LNCaP clone FGC (cell line): ENCODE measurements around a stretch of chr13.

- RRBS, 2 experiments = no CpG with 5 or more reads among the region's 6 CpGs
Measured at GRCh38 chr13:24606015-24606385, 74.2 kb upstream of the ATP12A start.

DNA sequence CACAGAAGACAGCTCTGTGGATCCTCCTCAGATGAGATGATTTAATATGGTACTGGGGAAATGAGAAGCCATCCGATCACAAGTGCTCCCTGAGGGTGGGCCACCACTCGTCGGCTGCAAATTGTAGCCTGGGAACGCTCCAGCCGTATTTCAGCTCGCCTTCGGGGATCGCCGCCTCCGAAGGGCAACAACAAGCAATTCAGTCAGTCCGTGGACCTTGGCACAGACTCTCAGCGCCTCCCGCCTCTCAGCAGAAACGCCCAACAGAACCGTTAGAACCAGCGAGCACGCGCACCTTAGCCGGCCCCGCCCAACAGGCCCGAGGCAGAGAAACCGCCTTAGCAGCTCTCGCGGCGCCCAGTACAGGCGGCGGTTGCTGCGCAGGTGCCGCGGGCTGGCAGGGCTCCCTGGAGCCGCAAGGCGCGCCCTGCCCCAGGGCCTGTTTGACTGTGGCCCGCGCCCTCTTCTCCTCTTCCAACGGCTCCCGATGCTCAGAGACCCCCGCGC, 78.1 kb upstream of the PABPC3 start:
- RRBS, 2 experiments = no CpG with 5 or more reads among the region's 39 CpGs

GRCh38 chr13:25018308-25019204, 77.4 kb upstream of the PABPC3 start:
- RRBS, 2 experiments = 28 to 51% methylated on average over 5 of the region's 68 CpGs

GRCh38 chr13:25489174-25489818, 117.5 kb downstream of the ATP8A2 start:
- RRBS, 2 experiments = no CpG with 5 or more reads among the region's 17 CpGs

GRCh38 chr13:26214655-26215874, 7.0 kb downstream of the RNF6 start:
- RRBS, 2 experiments = no CpG with 5 or more reads among the region's 22 CpGs

DNA sequence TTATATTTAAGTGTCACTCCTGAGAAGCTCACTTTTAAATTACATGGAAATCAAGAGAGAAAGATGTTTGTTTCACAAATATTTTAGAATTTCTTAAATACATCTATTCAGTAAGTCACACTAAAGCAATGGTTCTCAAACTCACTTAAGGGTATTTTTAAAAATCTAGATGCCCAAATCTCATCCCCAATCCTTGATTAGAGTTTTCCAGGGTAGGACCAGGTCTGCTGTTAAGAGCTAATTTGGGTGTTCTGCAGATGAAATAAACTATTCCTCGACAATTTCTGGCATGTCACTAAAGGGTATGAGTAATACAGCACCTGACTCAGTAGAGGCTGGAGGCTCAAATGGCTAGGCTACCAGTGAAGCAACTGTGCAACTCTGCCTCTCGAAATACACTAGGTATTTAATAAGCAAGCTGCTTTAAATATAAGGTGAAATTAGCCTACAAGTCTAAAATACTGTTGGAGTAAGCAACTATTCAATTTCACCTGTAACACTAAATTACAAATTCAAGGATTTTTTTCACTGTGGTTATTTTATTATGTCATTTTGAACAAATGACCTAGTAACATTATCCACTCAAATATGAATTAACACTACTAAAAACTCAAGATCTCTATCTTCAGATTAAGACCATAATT, 1.6 kb downstream of the RNF6 start:
- RRBS, 2 experiments = no CpG with 5 or more reads among the region's 2 CpGs

- RRBS, 2 experiments = no CpG with 5 or more reads among the region's 7 CpGs
Measured at GRCh38 chr13:26255057-26255243, 1.0 kb downstream of the CDK8 start.

GRCh38 chr13:26956176-26956457, 195.5 kb upstream of the GPR12 start:
- RRBS, 2 experiments = no CpG with 5 or more reads among the region's 1 CpG

- RRBS, 2 experiments = no CpG with 5 or more reads among the region's 2 CpGs
Measured at GRCh38 chr13:26957233-26957677, 196.7 kb upstream of the GPR12 start.

DNA sequence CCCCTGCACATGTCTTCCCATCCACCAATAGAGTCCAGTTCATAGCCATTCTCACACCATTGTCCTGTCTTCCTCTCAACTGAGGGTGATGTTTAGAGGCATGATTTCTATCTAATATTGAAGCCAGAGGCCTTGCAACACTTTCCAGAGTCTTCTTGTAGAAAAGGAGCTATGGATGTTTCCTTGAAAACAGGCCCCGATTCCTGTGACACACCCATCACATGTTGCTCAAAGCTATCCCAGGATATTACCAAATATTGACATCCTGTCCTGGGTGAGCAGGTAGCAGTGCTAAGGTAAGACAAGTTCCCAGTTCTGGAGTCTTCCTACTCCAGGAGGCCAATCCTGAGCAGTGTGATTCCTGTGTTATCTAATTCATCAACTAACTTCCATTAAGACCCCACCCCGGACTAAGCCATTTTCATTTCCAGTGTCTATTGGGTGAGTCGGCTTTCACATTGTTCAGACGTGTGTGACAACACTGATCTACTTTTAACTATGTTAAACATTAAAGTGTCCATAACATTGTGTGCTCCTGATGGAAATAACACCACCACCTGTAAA, 201.1 kb downstream of the USP12 start:
- RRBS, 2 experiments = no CpG with 5 or more reads among the region's 4 CpGs

- RRBS, 2 experiments = no CpG with 5 or more reads among the region's 29 CpGs
Measured at GRCh38 chr13:27034338-27035375, 137.0 kb downstream of the USP12 start.

DNA sequence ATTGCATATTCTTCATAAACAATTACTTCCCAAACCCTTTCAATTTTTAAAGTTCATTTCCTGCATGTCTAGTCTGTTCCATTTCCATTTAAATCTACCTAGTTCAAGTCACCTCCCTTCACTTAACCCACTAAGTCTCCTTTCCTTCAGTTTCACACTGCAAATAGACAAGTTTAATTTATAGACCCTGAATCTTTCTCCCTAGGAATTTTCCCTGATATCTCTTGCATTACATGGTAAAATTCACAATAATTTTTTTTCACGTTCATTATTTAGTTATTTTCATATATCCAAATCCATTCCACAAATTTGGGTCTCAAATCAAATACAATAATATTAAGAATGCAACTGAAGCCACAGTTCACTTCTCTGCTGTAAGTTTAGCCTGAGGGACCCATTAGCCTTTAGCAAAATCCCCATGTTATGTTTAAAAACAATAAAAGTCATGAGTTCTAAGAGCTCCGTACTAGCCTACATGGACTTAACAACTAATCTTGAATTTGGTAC, 72.1 kb downstream of the USP12 start:
- RRBS, 2 experiments = no CpG with 5 or more reads among the region's 2 CpGs

DNA sequence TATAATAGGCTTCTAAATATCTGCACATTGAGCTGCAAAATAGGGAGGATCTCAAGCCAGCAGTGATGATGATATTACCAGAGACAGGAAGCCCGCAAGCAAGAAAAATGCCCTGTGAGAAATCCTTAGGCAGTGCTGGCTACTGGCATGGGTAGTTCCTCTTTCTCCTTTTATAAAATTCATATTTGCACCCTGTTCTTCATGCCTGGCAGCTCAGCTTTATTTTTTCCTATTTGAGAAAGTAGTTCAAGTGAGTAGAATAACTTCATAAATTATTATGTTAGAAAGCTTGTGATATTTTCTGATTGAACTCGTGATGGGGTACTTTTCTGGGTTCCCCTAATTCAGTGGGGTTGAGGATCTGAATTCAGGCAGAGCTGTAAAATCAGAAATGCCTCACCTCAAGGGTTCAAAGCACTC, 981 bp upstream of the USP12 start:
- RRBS, 2 experiments = no CpG with 5 or more reads among the region's 2 CpGs

GRCh38 chr13:27258019-27258918, 6.9 kb downstream of the RPL21 start:
- RRBS, 2 experiments = no CpG with 5 or more reads among the region's 9 CpGs

GRCh38 chr13:27355703-27356378, 68.6 kb upstream of the GTF3A start:
- RRBS, 2 experiments = no CpG with 5 or more reads among the region's 10 CpGs

DNA sequence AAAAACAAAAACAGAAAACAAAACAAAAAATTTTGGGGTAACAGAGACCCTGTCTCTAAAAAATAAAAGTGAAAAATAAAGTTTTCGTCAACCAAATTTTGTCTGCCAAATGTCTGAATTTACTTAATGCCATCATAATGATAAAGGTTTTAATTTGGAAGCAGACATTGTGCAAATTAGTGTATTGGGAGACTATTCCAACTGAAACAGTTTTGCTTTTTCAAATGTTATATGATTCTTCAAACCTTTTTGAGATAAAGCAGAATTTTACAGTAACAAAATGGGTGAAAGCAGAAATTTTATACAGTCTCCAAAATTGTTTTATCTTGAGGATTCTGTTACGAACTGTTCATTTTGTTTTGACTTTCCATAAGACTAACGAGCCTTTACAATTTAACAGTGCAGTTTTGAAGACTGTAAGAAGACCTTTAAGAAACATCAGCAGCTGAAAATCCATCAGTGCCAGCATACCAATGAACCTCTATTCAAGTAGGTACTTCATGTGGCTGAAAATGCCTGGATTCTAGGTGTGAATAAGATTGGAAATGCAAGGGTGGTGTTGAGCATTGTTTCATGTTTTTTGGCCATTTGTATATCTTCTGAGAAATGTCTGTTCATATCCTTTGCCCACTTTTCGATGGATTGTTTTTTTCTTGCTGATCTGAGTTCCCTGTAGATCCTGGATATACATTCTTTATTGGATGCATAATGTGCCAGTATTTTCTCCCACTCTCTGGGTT, 5.9 kb downstream of the GTF3A start:
- RRBS, 2 experiments = no CpG with 5 or more reads among the region's 4 CpGs

- RRBS, 2 experiments = no CpG with 5 or more reads among the region's 3 CpGs
Measured at GRCh38 chr13:27448338-27448658, 2.1 kb downstream of the MTIF3 start.

GRCh38 chr13:27593108-27593855, 27.0 kb downstream of the LNX2 start:
- RRBS, 2 experiments = no CpG with 5 or more reads among the region's 7 CpGs

GRCh38 chr13:27665466-27666532, 44.1 kb downstream of the POLR1D start:
- RRBS, 2 experiments = no CpG with 5 or more reads among the region's 23 CpGs

GRCh38 chr13:27917896-27918606, 1.7 kb upstream of the PDX1 start:
- RRBS, 2 experiments = no CpG with 5 or more reads among the region's 37 CpGs